Sciatic nerve (tissue), 1 donor: ENCODE results near the gene PPP4R3B.

GRCh38 chr2:55026694-55027572 lies 23.3 kb downstream of the RTN4 start:
- PRO-cap: no peak

GRCh38 chr2:55163203-55163612 lies 68.9 kb downstream of the CLHC1 start:
- PRO-cap: no peak

- PRO-cap: no peak
These were observed 2.6 kb downstream of the RPS27A start for GRCh38 chr2:55234698-55235894.

GRCh38 chr2:55279340-55279996 lies 10.4 kb upstream of the MTIF2 start:
- PRO-cap: no peak

GRCh38 chr2:55425256-55426022 lies 5.8 kb upstream of the CCDC88A start:
- PRO-cap: unidirectional peak, plus-strand start at chr2:55425693

DNA sequence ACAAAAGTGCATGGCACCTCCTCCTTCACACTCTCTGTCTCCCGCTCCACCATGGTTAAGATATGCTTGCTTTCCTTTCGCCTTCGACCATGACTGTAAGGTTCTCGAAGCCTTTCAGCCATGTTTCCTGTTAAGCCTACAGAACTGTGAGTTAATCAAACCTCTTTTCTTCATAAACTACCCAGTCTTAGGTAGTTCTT lies 42.8 kb downstream of the CFAP36 start:
- PRO-cap: no peak

GRCh38 chr2:55617415-55618342 lies at the start of gene PPP4R3B:
TSS of gene PPP4R3B (minus strand) at chr2:55617622.
- PRO-cap: bidirectional peak, plus-strand start at chr2:55617933, minus-strand start at chr2:55617725

GRCh38 chr2:55922245-55922821 lies 1.2 kb downstream of the EFEMP1 start:
- PRO-cap: no peak

- PRO-cap: no peak
These were observed 92.2 kb upstream of the EFEMP1 start for GRCh38 chr2:56015639-56016306.

- PRO-cap: no peak
These were observed 137.7 kb upstream of the VRK2 start for GRCh38 chr2:57908984-57909207.

GRCh38 chr2:58208910-58209506 lies 32.1 kb downstream of the FANCL start:
- PRO-cap: no peak

DNA sequence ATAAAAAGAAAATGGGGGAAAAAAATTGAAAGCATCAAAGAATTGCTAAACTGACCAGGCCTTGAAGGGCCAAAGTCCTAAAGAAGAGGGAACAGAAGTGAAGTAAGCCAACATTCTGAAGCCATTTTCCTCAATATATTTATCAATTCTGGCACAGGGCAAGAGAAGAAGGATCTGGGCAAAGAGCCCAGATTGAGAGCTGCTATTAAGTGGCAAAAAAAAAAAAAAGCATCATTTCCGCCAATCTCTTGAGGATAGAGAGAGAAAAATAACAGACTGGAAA lies 25.7 kb downstream of the FANCL start:
- PRO-cap: no peak

- PRO-cap: no peak
These were observed 235.5 kb downstream of the BCL11A start for GRCh38 chr2:60317813-60318446.

- PRO-cap: no peak
These were observed 40.8 kb downstream of the BCL11A start for GRCh38 chr2:60512676-60513080.

GRCh38 chr2:60536737-60537220 lies 16.7 kb downstream of the BCL11A start:
- PRO-cap: no peak

GRCh38 chr2:60549373-60550152 lies 3.9 kb downstream of the BCL11A start:
- PRO-cap: bidirectional peak, plus-strand start at chr2:60549913, minus-strand start at chr2:60549703

DNA sequence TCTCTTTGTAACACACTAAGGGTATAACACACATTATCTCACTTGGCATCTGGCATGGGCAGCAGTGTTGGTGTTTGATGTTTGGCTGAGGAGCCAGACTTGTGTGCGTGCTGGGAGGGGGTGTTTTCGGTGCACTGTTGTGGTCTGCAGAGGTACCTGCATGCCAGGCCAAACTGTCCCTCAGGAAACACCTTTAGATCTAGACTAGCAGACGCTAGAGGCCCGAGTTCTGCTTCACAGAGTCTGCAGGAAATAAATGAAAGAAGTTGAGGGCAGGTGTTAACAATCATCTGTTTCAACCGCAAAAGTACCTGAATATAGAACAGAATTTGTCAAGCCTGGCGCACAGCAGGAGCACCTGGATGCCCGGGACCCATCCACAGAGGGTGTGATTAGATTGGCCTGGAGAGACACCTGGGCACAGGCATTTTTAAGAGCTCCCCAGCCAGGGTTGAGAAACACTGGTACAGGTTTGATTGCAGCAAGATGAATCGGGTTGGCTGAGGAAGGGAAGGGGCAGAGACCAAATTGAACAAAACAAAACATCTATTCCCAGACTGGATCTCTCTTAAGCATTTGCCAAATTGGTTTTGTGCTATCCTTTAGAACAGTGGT lies 40.4 kb upstream of the REL start:
- PRO-cap: no peak

- PRO-cap: bidirectional peak, plus-strand start at chr2:61145128, minus-strand start at chr2:61144967
These were observed 17.2 kb upstream of the C2orf74 start for GRCh38 chr2:61144737-61145331.

DNA sequence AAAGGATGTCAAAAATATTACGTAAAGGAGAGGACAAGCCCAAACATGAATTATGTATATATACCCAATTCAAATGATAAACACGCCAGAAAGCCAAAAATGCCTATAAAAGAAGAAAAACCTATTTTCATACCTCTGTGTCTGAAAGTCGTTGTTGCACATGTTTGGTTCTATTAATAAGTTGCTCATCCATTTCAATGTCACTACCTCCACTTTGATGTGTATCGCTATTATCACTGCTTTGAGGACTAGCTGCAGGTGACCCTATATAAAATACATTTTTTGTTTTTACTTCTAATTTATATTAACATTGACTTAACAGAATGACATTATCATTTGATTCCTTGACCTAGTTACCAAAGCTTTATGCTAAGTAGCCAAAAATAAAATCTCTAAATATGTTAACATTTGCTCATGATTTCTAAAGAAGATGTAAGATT lies 122.2 kb downstream of the USP34 start:
- PRO-cap: no peak

- PRO-cap: no peak
These were observed 11.8 kb upstream of the USP34 start for GRCh38 chr2:61482276-61483542.